ENCODE results near the genes OR5AC2 and OR5K4.

GRCh38 chr3:81581061-81581416 lies 180.4 kb downstream of the GBE1 start:
- PRO-cap, 3 experiments, result no peak in any of the 3 experiments
- RAMPAGE, long total RNA, 4 experiments, result no peak in any of the 4 experiments
- RRBS, result no CpG with 5 or more reads among the region's 4 CpGs

DNA sequence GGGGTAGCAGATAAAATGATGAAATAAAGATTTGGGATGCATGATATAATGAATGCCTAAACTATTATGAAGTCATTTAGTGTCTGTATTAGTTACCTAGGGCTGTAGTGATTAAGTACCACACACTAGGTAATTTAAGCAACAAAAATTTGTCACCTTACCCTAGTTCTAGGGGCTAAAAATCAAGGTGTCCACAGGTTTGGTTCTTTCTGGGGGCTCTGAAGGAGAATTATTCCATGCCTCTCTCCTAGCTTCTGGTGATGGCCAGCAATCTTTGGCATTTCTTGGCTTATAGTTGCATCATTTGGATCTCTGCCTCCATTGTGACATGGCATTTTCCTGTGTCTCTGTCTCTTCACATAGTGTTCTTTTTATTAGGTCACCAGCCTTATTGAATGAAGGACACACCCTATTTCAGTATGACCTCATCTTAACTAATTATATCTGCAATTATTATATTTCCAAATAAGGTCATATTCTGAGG lies 3.1 kb upstream of the GBE1 start:
- PRO-cap, 3 experiments, result no peak in any of the 3 experiments
- RAMPAGE, long total RNA, 4 experiments, result no peak in any of the 4 experiments

- PRO-cap, 3 experiments, result no peak in any of the 3 experiments
- RAMPAGE, long total RNA, 4 experiments, result no peak in any of the 4 experiments
- RRBS, result no CpG with 5 or more reads among the region's 4 CpGs
These were observed 1331.6 kb upstream of the GBE1 start for GRCh38 chr3:83093069-83093474.

DNA sequence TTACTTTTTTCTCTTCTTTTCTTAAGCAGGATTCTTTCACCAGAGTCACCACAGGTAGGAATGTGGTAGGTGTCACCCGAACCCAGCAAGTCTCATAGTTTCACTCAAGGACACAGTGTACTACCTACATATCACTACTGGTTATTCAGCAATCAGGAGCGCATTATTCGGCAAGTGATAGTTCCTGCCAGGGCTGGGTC lies 1271.5 kb upstream of the CADM2 start:
- PRO-cap, 3 experiments, result no peak in any of the 3 experiments
- RAMPAGE, long total RNA, 4 experiments, result no peak in any of the 4 experiments
- RRBS, result no CpG with 5 or more reads among the region's 3 CpGs

GRCh38 chr3:86973329-86973987 lies 17.5 kb downstream of the VGLL3 start:
- PRO-cap, 3 experiments, result no peak in any of the 3 experiments
- RAMPAGE, long total RNA, 4 experiments, result no peak in any of the 4 experiments
- RRBS, result no CpG with 5 or more reads among the region's 3 CpGs

GRCh38 chr3:86993742-86994079 lies 2.8 kb upstream of the VGLL3 start:
- PRO-cap, 3 experiments, result no peak in any of the 3 experiments
- RAMPAGE, long total RNA, 4 experiments, result no peak in any of the 4 experiments
- RRBS, result no CpG with 5 or more reads among the region's 6 CpGs

GRCh38 chr3:88067391-88067937 lies 8.4 kb downstream of the ZNF654 start:
- PRO-cap, 3 experiments, result no peak in any of the 3 experiments
- RAMPAGE, long total RNA, 4 experiments, result no peak in any of the 4 experiments
- RRBS, result no CpG with 5 or more reads among the region's 4 CpGs

DNA sequence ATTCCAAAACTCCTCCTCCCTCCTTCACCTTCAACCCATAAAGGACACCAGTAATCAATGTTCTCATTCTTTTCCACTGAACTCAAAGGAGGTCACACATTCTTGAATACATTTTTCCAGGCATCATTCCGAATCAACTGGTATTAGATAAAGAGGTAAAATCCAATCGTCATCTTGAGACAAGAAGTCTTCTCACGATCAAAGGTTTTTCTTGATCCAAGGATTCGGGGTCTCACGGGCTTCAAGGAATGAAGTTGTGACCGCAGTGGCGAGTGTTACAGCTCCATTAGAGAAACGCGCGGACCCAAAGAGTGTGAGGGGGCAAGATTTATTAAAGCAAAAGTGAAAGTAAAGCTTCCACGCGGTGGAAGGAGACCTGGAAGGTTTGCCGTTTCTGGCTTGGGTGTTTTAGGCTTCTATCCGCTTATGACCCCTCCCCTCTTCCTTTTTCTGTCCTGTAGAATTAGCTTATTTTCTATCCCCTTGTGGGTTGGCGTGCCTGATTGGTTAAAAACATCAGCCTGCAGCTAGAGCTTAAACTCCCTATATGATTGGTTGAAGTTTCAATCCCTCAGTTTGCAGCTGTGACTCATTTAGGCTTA lies 39.5 kb downstream of the C3orf38 start:
- PRO-cap, 3 experiments, result no peak in any of the 3 experiments
- RAMPAGE, long total RNA, 4 experiments, result no peak in any of the 4 experiments
- RRBS, result no CpG with 5 or more reads among the region's 15 CpGs

- PRO-cap, 3 experiments, result no peak in any of the 3 experiments
- RAMPAGE, long total RNA, 4 experiments, result no peak in any of the 4 experiments
- RRBS, result no CpG with 5 or more reads among the region's 1 CpG
These were observed 586.2 kb downstream of the EPHA3 start for GRCh38 chr3:89693703-89694022.

DNA sequence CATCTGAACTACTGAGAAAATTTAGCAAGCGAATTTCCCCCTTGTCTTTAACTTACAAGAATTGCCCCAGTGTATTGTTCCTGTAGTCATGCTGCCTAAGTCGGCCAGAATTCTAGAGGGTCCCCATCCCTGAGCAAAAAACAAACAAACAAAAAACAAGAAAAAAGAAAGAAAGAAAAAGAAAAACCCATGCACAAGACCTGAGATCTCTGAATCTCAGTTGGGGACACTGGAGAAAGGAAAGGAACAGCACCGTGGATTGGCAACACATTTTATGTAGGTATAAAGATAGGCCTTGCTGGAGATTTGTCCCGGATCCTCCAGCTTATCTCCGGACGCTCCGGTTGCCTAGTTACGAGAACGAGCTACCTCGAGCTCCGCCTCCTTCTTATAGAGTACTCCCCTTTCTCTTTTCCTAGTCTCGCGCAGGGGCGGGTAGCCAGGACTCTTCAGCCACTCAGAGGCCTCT lies 333 bp upstream of the ARL13B start:
- PRO-cap, 3 experiments, result peak in 1 of 3 experiments; most common minus-strand start position 390 of the sequence (in 1)
- RAMPAGE, long total RNA, 4 experiments, result no peak in any of the 4 experiments
- RRBS, result no CpG with 5 or more reads among the region's 14 CpGs

DNA sequence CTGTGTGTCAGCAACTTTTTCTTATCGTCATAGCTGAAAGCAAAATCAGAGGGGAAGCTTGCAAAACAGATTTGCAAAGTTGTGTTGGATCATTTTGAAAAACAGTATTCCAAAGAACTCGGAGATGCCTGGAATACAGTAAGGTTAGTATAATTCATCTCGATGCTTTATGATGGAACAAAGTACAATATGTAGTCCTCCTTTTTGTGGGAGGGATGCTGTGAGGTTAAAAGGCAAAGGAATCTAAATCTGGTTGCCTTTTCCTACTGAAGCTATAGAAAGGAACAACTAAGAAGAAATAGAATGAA lies 1.5 kb downstream of the NSUN3 start:
- PRO-cap, 3 experiments, result no peak in any of the 3 experiments
- RAMPAGE, long total RNA, 4 experiments, result no peak in any of the 4 experiments
- RRBS, result no CpG with 5 or more reads among the region's 3 CpGs

DNA sequence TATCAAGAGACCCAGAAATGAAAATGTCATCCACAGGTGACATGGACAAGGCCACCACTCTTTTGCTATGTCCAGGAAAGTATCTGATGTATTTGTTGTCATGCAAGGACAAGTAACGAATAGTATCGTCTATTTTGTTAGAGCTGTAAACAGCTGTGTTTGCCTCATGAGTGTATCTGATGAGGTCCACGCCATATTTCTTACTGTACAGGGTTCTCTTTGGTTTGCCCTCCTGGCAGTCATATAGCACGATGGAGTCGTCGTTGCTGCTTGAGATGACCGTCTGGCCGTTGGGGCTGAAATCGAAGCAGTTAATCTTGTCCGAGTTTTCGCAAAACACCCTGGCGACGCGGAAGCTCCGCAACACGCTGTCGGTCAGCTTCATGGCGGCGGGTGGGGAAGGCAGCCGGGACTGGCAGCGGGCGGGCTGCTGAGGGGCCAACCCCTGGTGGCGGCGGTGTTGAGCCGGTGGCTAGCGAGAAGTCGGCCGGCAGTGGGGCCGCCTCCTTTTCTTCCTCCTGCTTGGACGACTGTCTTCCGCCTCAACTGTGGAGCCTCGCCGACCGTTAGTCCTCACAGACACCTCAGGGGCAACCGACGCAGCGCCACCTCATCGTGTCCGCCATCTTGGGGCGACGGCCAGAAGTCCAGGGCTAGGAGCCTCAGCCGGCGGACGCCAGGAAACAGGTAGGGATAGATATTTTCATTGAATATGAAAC lies 874.9 kb downstream of the NSUN3 start:
- PRO-cap, 3 experiments, result no peak in any of the 3 experiments
- RAMPAGE, long total RNA, 4 experiments, result no peak in any of the 4 experiments
- RRBS, result 96% methylated on average over 6 of the region's 44 CpGs

DNA sequence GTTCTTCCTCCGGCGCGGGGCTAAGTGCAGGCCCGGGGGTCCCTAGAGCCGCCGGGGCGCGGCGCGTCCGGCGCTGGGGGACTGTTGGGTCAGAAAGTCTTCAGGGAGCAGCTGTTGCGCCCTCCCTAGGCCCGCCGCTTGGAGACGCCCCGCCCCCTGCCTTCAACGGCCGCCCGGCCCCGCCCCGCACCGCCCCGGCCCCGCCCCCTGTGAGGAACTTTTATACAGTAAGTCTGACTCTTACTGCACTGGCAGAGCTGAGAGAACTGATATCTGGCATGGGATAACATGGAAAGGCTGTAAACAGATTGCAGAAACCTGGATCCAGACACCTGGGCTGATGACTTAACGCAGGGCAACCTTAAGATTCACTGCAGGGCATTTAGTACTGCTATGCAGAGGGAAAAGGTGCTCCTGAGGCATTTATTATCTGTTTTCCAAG lies 283.0 kb upstream of the ARL6 start:
- PRO-cap, 3 experiments, result no peak in any of the 3 experiments
- RAMPAGE, long total RNA, 4 experiments, result no peak in any of the 4 experiments
- RRBS, result no CpG with 5 or more reads among the region's 26 CpGs

DNA sequence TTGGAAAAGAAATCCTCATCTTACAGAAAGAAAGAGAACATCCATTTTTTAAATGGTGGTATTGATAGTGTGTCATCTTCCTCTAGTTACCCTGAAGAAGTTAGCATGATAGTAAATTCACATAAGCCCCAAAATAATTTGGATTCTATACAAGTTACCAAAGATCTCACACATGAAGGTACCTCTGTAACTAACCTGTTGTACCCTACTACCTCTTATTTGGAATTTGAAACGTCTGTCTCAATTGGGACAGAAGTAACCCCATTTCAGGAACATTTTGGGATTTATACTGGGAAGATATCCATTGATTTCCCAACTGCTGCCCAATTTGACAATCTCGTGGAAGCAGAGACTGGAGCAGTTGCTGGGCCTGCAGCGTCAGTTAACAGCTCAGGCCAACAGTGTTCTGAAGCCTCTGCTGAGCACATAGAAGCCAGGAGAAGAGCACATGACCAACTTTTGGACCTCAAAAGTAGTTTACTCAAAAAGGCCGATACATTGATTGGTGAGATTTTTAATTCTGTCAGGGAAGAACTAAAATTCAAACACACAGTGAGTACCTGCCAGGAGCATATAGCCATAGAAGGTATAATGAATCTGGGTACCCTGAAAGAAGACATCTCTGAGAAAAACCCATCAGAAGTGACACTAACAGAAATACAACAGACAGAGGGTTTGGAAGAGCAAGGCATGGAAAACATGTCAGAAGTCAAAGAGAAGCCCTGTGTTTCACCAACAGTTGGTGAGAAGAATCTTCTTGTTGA lies 52.7 kb downstream of the CRYBG3 start:
- PRO-cap, 3 experiments, result peak in 1 of 3 experiments; most common plus-strand start position 668 of the sequence (in 1)
- RAMPAGE, long total RNA, 4 experiments, result no peak in any of the 4 experiments
- RRBS, result no CpG with 5 or more reads among the region's 4 CpGs

GRCh38 chr3:98086952-98087226 lies at the start of gene OR5AC2:
Gene OR5AC2 (plus strand): TSS chr3:98087173.
- PRO-cap, 3 experiments, result no peak in any of the 3 experiments
- RAMPAGE, long total RNA, 4 experiments, result no peak in any of the 4 experiments
- RRBS, result no CpG with 5 or more reads among the region's 2 CpGs

GRCh38 chr3:98299468-98299669 lies 17.1 kb downstream of the OR5H2 start:
- PRO-cap, 3 experiments, result no peak in any of the 3 experiments
- RAMPAGE, long total RNA, 4 experiments, result no peak in any of the 4 experiments

DNA sequence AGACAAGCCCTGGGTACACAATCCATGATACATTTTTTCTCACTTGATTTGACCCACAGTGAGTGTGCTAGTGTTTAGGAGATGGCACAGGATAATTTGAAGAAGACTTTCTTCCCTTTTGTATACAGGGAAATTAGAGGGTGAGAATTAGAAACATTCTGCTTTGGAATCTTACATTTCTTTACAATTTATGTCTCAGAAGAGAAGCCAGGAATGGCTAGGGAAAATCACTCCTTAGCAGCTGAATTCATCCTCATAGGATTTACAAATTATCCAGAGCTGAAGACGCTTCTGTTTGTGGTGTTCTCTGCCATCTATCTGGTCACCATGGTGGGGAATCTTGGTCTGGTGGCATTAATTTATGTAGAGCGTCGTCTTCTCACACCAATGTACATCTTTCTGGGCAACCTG lies at the start of gene OR5K4:
Gene OR5K4, plus strand, starts transcription at position 214 of the 411 bp plus-strand sequence.
- PRO-cap, 3 experiments, result no peak in any of the 3 experiments
- RAMPAGE, long total RNA, 4 experiments, result no peak in any of the 4 experiments
- RRBS, result no CpG with 5 or more reads among the region's 3 CpGs

- PRO-cap, 3 experiments, result no peak in any of the 3 experiments
- RAMPAGE, long total RNA, 4 experiments, result no peak in any of the 4 experiments
- RRBS, result no CpG with 5 or more reads among the region's 7 CpGs
These were observed 2.8 kb upstream of the CLDND1 start for GRCh38 chr3:98525418-98525923.

DNA sequence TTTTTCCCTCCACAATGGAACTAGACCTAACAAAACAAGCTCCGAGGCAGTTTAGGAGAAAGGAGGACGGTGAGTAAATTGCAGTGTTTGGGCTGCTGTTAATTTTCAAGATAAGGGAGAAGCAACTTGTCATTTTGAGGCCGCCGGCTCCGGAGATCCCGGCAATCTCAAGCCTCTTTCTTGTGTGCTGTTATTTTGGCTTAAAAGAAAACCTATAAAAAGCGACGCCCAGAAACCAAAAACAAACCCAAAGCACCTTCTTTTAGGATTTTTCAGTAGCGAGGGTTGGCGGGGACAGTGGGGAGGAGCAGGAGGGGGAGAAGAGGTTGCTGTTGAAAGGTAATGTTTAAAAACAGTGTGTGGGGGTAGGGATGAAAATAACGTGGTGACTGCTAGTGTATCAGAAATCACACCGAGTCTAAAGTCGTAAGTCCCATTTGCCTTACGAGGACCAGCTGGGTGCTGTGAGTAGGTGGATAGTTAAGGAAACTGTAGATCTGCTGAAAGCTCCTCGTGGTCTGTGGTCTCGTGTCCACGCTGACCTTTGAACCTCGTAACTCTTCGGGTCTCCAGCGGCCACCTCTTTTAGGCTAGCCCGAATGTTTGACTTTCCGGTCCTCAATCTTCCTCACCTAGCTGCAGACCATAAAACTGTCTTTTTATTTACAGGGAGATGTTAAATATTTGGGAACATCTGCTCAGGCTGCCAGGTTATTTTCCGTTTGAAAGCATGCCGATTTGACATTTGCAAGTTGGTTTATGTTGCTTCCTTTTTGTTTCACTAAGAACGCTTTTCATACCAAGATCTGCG lies 29.4 kb upstream of the ST3GAL6 start:
- PRO-cap, 3 experiments, result peak in 2 of 3 experiments; most common plus-strand start position 49 of the sequence (in 1); most common minus-strand start position 169 of the sequence (in 1)
- RAMPAGE, long total RNA, 4 experiments, result no peak in any of the 4 experiments
- RRBS, result no CpG with 5 or more reads among the region's 26 CpGs

DNA sequence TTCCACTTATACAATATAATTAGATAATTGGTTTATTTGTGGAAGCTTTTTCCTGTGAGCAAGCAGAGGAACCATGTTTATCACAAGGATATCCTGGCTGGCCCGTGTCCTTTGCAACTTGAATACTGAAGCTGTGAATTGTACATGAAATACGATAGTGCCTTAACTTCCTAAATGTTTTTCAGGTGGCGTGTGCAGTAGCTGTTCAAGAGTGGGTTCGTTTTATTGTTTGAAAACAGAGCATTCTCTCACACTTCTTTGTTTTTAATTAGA lies 2.7 kb downstream of the ST3GAL6 start:
- PRO-cap, 3 experiments, result no peak in any of the 3 experiments
- RAMPAGE, long total RNA, 4 experiments, result no peak in any of the 4 experiments
- RRBS, result no CpG with 5 or more reads among the region's 4 CpGs

All from adrenal gland (tissue), 7 donors.